ENCODE data around the gene PRXL2B.

DNA sequence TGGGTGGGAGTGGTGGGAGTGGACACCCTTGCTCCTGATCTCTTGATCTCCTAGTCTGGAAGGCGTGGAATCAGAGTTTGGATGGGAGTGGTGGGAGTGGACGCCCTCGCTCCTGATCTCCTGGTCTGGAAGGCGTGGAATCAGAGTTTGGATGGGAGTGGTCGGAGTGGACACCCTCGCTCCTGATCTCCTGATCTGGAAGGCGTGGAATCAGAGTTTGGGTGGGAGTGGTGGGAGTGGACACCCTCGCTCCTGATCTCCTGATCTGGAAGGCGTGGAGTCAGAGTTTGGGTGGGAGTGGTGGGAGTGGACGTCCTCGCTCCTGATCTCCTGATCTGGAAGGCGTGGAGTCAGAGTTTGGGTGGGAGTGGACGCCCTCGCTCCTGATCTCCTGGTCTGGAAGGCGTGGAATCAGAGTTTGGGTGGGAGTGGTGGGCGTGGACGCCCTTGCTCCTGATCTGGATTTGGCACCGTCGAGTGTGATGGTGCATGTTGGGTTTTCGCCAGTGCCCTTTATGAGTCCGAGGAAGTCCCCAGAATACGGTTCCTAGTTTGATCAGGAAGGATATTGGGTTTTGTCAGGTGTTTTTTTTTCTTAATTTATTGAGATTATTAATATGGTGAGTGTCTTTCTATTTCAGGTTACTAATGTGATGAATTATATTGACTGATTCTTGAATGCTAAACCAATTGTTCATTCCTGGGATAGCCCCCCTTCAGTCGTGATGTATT is 34.2 kb downstream of the SKI start:
- PRO-cap, 2 experiments: no peak in any of the 2 experiments

- PRO-cap, 2 experiments: no peak in any of the 2 experiments
Measured at GRCh38 chr1:2287513-2288298, 59.6 kb downstream of the SKI start.

GRCh38 chr1:2288299-2288783 is 60.2 kb downstream of the SKI start:
- PRO-cap, 2 experiments: no peak in any of the 2 experiments

GRCh38 chr1:2306676-2307567 is 78.8 kb downstream of the SKI start:
- PRO-cap, 2 experiments: no peak in any of the 2 experiments

DNA sequence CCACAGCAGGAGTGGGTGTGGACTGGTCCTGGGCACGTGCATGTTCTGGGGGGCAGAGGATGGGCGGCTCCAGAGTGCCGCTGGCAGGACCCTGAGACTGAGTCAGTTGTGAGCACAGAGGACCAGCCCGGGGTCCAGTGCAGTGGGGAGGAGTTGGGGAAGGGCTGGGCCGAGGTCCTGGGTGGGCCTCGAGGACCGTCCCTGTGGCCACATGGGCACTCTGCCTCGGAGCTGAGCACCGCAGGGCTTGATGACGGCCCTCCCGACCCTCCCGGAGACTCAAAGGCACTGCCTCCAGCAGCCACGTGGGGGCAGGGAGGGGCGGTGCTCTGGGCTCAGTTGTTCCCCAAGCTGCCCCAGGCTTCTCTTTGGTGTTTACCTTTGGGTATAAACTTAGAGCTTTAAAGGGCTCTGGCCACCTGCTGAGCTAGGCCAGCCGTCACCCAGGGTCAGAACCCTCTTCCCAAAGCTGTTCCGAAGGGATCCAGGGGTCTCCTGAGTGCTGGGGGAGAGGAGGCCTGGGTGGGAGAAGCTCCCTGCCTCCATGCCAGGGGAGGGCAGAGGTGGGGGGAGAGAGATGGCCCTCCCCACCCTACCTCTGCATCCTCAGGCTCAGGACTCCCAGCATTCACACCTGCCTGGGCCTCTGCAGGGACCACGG is 79.9 kb downstream of the MORN1 start:
- PRO-cap, 2 experiments: no peak in any of the 2 experiments

DNA sequence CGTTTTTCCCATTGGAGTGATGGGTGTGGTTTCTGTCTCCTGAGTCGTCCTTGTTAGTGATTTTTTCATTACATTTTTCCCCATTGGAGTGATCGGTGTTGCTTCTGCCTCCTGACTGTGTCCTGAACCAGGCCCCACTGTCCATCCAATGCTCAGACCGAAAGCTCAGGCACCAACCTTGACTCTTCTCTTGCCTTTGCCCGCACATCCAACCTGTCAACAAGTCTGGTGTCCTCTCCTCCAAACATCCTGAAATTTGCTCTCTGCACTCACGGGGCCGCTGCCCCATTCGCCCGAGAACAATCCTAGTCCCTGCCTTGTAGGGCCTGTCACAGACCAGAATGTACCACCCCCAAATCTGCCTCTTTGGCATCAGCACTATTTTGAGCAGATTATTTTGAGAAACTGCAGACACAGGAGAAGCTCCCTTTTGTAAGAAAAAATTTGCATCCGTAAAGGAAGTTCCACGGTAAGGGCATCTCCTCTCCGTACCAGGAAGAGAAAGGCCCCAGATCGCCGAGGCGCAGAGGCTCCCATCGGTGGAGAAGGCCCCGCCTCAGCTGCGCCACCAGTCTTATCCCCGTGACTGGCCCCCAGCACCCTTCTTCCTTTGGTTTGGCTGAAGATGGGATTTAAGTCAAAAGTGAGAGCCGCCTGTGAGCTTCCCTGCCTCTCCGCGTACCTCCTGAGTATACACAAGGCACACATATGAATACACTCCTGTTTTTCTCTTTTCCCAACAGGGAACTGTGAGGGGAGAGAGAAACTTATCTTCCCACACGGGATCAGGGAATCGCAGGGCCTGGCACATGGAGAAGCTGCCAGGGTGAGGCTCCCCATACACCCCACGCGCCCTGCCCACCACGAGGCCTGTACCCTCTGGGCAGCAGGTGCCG is 7.0 kb downstream of the MORN1 start:
- PRO-cap, 2 experiments: no peak in any of the 2 experiments

DNA sequence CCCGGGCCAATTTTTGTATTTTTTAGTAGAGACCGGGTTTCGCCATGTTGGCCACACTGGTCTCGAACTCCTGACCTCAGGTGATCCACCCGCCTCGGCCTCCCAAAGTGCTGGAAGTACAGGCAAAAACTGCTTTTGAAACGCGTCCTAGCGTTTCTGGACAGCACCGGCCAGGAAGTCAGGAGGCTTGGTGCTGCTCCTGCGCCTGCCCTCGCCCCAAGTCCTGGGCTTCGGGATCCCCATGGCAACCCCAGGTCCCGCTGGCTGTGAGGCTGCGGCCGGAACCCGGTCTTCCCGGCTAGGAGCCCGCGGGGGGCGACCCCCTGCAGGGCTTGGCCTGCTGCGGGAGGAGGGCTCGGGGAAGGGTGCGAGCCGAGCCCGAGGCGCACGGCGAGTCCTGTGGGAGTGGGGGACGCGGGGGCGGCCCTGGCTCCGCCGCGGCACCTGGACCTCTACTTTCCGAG is 420 bp downstream of the MORN1 start:
- PRO-cap, 2 experiments: no peak in any of the 2 experiments

- PRO-cap, 2 experiments: no peak in any of the 2 experiments
Measured at GRCh38 chr1:2416212-2416895, 4.0 kb upstream of the PEX10 start.

DNA sequence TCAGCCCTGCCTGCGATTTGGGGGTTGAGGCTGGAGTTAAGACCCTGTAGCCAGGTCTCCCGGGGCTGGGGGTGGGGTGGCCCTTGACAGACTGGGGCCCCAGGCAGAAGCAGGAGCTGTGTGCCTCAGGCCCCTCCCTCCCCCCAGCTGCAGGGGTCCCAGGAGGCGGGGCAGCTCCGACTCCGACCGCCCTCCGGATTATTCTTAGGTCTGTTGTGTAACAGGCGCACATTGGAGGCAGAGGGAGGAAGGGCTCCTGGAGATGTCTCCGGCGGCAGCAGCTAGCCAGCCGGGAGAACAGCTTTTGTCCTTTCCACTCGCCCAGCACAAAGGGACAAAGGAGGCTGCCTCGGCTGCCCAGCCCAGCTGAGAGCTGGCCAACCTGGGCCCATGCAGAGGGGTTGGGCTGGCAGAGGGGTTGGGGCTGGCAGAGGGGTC is 29.7 kb upstream of the PLCH2 start:
- PRO-cap, 2 experiments: no peak in any of the 2 experiments

- PRO-cap, 2 experiments: no peak in any of the 2 experiments
Measured at GRCh38 chr1:2508308-2509065, 17.9 kb downstream of the PANK4 start.

GRCh38 chr1:2526863-2527097 is 384 bp upstream of the PANK4 start:
- PRO-cap, 2 experiments: no peak in any of the 2 experiments

DNA sequence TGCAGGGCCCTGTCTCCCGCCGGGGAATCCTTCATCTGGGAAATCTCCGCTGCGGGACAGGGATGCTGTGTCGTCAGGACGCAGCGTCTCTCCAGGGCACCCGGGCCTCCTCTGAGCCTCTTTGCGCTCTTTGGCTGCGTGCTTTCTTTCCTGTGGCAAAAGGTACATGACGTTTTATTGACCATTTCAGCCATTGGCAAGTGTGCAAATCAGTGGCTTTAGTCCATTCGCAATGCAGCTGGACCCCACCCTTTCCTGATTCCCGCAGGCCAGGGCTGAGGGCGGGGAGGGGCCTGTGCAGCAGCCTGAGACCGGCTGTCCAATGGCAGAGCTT is 6.1 kb upstream of the TNFRSF14 start:
- PRO-cap, 2 experiments: no peak in any of the 2 experiments

DNA sequence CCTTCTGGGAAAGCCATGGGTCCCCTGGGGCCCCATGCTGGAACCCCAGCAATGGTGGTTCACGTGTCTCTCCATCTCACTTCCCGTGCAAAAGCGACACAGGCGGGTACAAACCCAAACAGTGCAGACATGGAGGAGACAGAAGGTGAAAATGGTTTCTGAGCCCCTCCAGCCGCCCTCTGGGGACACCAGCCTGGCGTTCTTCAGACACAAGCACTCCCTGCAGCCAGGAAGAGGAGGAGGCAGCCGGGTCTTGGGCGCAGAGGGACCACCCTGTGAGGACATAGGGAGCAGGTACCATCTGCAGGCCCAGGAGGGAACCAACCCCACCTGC is 5.7 kb upstream of the TNFRSF14 start:
- PRO-cap, 2 experiments: no peak in any of the 2 experiments

DNA sequence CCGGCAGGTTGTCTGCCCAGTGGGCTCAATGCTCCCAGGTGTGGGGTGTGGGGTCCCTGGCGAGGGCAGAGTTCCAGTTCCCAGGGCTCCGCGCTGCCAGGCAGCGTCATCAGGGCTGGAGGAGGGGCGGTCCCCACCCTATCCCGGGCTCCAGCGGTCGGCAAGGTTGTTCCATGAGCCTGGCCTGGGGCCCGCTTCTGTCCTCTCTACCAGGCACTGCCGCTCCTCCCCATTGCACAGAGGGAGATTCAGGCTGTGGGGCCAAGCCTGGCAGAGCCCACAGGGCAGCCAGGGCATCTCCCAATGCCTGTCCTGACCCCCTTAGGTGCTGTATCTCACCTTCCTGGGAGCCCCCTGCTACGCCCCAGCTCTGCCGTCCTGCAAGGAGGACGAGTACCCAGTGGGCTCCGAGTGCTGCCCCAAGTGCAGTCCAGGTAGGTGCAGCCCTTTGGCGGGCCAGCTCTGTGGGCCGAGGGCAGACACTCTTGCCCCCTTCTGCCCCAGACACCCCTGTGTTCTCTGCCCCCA is 1.3 kb downstream of the TNFRSF14 start:
- PRO-cap, 2 experiments: peak in 2 of 2 experiments; most common plus-strand start position 166 of the sequence (in 1); most common minus-strand start position 90 of the sequence (in 1)

DNA sequence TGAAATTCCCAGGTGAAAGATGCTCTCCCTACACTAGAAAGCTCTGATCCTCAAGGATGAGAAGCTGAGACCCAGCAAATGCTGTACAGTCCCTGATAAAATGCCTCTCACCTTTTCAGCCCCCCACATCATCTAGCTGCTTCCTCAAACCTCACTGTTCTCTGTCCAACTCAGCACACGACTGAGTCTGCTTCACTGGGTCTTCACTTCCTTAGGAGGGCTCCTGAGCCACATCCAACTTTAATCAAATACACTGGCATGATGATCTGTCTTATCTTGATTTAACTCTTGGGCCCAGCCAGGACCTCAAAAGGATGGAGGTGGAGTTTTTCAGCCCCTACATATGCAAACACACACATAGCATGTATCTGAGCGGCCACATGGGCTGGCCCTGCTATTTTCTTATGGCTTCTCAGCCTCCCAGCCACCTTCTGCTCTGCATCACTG is 2.0 kb upstream of the PRXL2B start:
- PRO-cap, 2 experiments: no peak in any of the 2 experiments

GRCh38 chr1:2586154-2587218 is at the start of gene PRXL2B:
Gene PRXL2B (plus strand): TSS chr1:2586777.
- PRO-cap, 2 experiments: peak in 2 of 2 experiments; most common plus-strand start chr1:2586523 (in 2); most common minus-strand start chr1:2586368 (in 2)

DNA sequence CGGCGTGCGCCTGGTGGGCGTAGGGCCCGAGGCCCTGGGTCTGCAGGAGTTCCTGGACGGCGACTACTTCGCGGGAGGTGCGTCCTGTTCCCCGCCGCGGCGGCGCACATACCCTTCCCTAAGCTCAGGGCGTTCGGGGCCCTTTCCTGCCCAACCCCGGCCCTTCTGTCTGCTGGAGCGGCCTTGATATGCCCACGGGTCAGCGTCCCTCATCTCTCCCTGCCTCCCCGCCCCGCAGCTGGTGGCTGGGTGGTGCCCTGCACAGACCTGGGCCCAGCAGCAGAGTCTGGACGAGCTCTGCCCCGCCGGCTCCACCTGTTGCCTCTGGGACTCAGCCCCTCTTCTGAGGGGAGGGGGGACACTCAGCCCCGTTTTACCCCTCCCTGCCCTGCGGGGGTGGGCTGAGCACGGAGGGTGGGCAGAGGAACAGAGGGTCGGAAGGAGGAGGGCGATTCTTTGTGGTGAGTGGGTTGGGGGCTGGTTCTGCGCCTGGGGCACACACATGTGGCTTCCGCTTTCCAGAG is 704 bp downstream of the PRXL2B start:
- PRO-cap, 2 experiments: no peak in any of the 2 experiments

DNA sequence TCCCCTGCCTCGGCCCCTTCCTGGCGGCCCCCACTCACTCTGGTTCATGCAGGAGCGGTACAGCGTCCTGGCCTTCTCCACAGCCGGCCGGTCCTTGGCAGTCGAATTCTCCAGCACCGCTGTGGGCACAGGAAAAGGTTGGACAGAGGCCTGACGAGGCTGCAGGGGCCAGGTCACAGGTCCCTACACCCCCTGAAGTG is 22.6 kb downstream of the PRXL2B start:
- PRO-cap, 2 experiments: no peak in any of the 2 experiments

- PRO-cap, 2 experiments: no peak in any of the 2 experiments
Measured at GRCh38 chr1:3170286-3170939, 101.4 kb downstream of the PRDM16 start.

DNA sequence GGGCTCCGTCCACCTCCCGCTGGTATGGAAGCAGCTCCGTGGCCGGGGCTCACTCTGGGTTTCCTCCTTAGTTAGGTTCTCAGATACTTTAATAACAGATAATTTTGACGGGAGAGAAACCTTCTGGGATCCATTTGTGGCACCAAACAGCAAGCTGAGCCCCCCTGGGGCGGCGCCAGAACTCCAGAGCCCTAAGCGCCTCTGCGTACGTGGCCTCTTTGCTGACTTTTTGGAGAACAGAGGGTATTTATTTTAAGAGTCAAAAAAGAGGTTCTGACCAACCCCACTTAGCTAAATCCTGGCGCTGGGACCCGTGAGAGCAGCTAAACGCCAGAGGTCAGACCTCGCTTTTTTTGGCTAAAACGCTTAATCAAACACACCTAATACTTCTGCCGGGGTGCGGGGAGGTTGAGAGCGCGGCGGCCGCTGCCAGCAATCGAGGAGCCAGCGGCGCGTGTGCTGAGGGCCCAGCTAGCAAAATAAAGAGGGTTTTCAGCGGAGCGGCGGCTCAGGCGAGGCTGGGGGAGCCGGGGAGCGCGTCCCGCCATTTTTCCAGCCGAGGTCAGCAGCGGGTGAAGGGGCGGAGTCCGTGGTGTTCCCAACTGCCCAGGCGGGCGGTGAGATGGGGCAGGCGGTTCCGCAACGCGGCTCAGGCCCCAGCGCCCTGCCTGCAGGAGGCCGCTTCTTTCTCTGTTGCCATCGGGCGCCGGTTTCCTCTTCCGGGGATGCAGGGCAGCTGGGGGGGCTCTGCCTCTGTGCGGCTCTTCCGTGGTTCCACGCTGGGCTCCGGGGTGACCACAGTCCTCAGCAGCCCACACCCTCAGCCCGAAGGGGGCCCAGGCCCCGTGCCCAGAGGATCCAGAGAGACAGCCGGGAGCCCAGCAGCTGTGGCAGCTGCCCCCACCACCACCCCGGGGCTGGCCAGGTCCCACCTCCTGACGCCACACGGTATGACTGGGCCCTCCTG is 171.8 kb downstream of the PRDM16 start:
- PRO-cap, 2 experiments: no peak in any of the 2 experiments

Data from Colon Carcinoma Metastatic in the Lung (tissue), 2 donors.